Amniotic epithelial cell (primary cell): ENCODE measurements around the genes SOHLH2 and UFM1.

DNA sequence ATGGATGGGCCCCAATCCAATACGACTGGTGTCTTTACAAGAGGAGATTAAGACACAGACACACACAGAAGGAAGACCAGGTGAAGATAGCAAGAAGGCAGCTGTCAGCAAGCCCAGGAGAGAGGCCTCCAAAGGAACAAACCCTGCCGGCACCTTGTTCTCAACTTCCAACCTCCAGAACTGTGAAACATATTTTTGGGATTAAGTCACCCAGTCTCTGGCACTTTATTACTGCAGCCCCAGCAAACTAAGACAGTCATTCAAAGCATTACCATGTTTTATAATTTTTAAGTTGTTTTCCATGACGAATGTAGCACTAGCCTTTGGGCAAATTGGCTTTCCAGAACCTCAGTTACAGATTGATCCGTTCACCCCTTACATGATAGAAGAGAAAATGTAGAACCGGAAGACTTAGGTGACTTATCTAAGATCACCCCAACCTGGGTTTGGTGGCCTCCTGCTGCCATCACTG lies 11.2 kb downstream of the STARD13 start:
- RRBS = no CpG with 5 or more reads among the region's 5 CpGs

- RRBS = no CpG with 5 or more reads among the region's 9 CpGs
These were observed 677 bp downstream of the STARD13 start for GRCh38 chr13:33284754-33285401.

DNA sequence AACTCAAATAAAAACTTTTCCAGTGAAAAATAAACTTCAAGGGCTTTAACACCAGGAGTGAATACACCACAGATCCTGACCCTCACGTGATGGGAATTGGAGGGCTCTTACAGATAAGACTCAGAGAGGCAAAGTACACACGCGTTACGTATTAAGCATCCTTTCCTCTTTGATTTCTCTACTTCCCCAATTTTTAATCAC lies 584 bp upstream of the STARD13 start:
- RRBS = no CpG with 5 or more reads among the region's 4 CpGs

GRCh38 chr13:35968124-35968512 lies 163.1 kb downstream of the DCLK1 start:
- RRBS = no CpG with 5 or more reads among the region's 3 CpGs

DNA sequence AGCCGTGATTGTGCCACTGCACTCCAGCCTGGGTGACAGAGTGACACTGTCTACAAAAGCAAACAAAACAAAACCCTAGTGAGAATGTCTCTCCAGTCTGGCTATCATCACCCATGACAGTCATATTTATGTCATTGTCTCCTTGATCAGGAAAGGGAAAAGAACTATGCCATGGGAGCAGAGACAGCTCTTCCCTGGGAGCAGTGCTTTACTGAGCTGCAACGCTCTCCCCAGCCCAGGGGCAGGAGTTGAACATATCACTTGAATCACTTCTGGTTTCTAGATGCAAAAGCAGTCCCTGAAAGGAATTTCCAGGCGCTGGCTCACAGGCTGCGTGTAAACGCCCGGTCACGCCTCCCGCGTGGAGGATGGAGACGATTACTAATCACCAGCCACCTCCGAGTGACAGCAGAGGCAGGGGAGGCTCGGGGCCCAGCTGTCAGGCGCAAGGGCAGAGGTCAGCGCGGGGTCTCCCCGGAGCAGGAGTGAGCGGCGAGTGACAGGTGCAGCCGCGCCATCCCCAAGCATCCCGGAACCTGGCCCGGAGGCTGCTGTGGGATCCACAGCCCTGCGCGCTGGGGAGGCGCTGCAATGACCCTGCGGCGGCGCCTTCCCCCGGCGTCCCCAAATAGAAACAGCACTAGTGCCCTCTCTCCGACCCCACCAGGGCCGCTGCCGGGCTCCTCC lies 23.5 kb upstream of the DCLK1 start:
- RRBS = 6% methylated on average over 18 of the region's 33 CpGs

DNA sequence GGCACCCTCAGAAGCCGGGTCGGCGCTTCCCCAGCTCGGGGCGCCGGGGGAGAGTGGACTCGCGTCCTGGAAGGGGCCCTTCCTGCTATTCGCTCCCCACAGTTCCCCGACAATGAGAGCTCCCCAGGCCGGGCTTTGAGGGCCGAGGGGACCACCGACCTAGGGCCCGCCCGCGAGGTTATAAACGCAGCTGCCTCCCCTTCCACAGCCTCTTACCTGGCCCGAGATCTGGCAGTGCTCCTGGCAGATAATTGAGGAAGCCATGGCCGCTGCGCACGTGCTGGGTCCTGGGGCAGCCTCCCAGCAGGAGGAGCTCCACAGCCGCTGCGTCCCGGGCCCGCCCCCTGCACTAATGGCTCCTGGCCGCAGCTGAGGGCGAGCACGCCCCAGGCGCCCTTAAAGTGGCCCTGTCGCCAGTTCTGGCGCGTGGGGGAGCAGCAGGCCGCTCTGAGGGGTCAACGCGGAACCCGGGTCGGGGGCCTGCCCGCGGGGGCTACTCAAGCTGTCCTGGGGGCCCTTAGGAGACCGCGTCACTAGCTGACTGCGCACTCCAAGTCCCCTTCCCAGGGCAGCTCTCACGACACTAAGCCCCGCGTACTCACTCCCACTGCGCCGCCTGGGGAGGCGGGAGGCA lies at the start of gene SOHLH2:
Gene SOHLH2, minus strand, starts transcription at position 294 of the 634 bp plus-strand sequence.
- RRBS = 100% methylated on average over 4 of the region's 48 CpGs

- RRBS = no CpG with 5 or more reads among the region's 6 CpGs
These were observed 6.5 kb upstream of the CCDC169 start for GRCh38 chr13:36303883-36304782.

GRCh38 chr13:36343682-36344673 lies 2.2 kb downstream of the SPART start:
- RRBS = no CpG with 5 or more reads among the region's 10 CpGs

DNA sequence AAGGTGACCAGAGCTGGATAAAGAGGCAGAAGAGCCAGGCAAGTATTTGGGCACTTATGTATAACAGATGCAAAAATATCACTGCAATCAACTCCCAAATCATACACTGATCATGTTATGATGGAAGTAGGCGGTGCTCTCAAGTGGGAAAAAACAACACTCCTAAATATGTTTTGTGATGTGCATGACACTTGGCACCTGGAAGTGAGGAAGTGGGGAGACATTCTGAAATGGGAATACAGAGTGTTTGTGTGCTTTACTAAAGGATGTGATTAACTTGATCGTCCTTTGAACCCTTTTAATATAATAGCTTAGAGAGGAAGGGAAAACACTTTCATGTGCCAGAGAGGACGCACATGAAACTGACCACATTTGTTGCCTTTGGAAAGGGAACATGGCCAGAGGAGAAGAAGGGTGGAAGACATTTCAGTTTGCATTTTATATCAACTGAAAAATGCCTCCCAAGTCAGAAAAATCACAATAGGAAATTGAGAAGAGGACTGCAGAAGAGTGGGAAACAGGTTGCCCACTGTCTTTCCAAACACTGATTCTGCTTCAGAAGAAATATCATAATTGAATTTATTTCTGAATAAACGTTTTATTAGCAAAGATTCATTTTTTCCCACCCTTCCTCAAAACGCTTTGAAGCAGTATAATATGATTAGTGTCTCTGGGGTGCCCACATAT lies 31.3 kb downstream of the SMAD9 start:
- RRBS = no CpG with 5 or more reads among the region's 5 CpGs

- RRBS = no CpG with 5 or more reads among the region's 4 CpGs
These were observed 81.6 kb upstream of the POSTN start for GRCh38 chr13:37680182-37680491.

DNA sequence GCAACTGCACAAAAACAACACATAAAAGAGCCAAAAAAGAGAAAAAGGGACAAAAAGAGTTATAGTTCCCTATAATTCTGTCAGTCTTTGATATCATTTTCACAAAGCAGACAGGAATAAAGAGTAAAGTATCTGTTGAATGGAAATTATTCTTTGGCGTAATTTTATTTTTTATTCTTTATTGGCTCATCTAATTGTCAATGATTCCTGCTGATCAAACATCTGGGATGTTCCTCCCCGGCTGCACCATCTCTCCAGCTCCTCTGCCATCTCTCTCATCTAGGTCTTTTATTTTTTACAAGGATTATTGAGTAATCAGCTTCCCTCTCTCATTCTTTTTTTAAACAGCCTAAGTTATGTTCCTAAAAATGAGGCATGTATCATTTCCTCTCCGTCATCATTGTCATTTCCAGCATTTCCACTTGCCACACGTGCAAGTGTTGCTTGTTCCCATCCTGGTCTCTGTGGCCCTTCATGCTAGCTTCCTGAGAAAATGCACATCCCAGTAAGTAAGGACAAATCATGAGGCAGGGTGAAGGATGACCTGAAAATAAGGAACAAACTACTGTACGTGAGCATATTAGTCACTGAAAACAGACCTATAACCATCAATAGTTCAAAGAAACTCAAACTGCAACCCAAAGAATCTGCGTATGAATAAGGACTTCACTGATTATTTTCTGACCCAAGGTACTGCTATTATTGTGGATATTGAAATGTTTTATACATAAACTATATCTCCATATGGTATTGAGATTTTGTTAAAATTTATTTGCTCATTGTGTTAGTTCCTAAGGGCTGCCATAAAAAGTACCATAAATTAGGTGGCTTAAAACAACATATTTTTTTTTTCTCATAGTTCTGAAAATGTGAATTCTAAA lies 102.8 kb upstream of the POSTN start:
- RRBS = no CpG with 5 or more reads among the region's 6 CpGs

DNA sequence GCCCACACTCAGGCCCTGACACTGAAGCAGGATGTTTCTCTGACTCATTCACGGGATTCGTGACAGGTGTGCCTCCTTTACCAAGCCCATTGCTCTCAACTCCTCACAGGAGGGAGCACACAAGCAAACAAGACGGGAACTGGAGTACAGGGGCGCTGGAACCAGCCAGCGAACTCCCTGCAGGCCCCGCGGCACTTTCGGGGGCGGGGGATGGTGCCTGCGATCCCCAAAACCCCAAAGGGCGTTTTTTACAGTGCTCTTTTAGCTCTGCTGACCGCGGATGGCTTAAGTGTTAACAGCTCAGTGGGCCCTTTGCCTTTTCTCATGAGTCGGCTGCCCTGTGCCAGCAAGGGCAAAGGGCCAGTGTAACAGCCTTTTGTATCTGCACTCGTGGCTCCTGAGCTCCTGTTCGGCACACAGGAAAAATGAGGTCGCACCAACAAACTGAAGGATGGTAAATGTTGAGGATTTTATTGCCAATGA lies 64.8 kb upstream of the TRPC4 start:
- RRBS = no CpG with 5 or more reads among the region's 17 CpGs

DNA sequence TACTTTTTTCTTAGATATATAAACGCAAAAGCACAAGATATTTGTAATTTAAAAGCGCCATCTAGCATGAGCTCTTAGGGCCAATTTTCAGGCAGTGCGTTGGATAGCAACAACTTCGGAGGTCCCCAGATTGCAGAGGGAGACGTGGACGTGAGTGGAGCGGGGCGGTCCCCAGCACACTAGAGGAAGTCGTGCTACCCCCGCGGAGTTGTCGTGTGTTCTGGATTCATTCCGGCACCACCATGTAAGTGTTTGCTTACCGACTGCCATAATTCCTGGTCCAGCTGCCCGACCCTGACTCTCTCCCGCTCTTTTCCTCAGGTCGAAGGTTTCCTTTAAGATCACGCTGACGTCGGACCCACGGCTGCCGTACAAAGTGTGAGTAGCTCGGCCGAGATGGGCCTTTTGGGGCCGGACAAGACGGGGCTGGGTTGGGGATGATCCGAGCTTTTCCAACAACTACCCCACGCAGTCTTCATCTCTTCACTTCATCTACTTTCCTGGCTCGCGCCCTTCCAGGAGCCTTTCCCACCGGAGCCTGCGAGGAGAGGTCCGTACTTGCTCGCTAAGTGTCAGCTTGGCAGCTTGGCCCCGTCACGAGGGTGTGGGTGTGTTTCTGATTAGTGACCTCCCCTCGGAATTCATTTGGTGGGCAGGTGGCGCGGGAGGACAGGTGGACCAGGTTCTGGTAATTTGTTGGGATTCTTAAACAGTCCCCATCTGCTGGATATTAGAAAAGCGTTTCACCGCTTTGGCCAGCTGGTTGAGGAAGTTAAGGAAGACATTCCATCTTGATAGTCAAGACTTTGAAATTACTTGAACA lies at the start of gene UFM1:
Gene UFM1, plus strand, starts transcription at position 174 of the 823 bp plus-strand sequence.
- RRBS = no CpG with 5 or more reads among the region's 41 CpGs

GRCh38 chr13:38360980-38362072 lies 11.7 kb downstream of the UFM1 start:
- RRBS = no CpG with 5 or more reads among the region's 6 CpGs

DNA sequence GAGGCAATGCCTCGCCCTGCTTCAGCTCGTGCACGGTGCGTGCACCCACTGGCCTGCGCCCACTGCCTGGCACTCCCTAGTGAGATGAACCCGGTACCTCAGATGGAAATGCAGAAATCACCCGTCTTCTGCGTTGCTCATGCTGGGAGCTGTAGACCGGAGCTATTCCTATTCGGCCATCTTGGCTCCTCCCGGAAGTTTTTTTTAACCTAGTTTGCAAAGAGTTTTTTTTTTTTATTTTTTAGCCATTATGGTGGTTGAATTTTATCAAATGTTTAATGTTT lies 16.0 kb upstream of the STOML3 start:
- RRBS = no CpG with 5 or more reads among the region's 11 CpGs

DNA sequence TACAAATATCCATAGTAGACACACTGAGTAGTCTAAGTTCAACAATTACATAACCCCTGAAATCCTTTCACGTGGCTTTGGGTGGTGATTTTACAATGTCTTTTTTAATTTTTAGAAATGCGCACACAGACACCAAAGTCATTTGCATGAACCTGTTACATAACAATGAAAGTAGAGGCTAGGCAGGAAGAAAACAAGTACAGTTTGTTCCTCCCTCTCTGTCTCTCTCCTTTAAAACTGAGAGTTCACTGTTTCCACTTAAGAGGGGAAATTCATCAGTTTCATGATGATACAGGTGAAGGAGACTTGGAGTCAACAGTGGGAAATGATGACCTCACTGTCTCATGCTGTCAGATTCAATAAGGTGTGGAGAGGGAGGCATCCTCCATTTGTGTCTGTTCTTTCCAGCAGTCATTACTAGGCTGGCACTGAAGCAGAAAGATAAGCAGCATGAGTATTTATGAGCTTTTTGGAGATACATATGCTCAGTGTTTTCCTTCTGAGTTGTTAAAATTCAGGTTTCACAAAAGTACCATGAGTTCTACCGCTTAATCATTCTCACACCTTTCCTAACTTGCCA lies 201.8 kb downstream of the LHFPL6 start:
- RRBS = no CpG with 5 or more reads among the region's 3 CpGs

DNA sequence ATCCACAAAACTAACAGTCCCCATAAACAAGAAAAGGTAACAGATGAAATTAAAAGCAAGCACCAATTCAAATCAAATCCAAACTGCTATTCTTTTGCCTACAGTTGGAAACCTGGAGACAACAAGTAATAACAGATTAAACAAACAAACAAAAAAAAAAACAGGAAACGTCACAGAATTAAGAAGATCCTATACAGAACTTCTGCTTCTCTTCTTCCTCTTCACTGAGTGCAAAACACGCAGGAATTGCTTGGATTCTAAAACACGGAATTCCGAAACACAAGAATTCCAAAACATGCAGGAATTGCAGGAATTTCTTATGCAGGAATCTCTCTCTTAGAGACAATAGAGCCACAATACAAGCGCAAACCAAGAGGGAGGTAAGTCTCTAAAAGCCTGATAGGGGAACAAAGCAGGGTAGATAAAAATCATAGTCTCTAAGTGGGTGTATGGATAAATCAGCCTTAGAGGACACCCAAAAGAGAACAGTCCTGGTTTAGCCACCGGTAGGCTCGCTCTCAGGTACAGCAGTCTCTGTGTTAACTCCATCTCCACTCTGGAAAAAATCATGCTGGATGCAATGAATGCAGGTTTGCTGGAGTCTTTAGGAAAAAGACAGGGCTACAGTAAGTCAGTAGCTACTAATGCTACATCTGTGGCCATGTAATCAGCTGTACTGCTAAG lies 112.9 kb downstream of the LHFPL6 start:
- RRBS = no CpG with 5 or more reads among the region's 7 CpGs

- RRBS = no CpG with 5 or more reads among the region's 6 CpGs
These were observed 65.9 kb downstream of the LHFPL6 start for GRCh38 chr13:39537096-39537447.

GRCh38 chr13:40191254-40191525 lies 475.3 kb downstream of the FOXO1 start:
- RRBS = no CpG with 5 or more reads among the region's 1 CpG